Caco-2 (cell line): Measurements from ENCODE around the genes NIPSNAP2 and ZNF479.

- PRO-cap = no peak
- RRBS = no CpG with 5 or more reads among the region's 3 CpGs
Measured at GRCh38 chr7:55928159-55928530, 23.5 kb upstream of the MRPS17 start.

GRCh38 chr7:55964309-55965507 is at the start of gene NIPSNAP2:
NIPSNAP2 (plus strand) TSS chr7:55964585.
- PRO-cap = bidirectional peak, plus-strand start at chr7:55964585, minus-strand start at chr7:55964402; bidirectional peak, plus-strand start at chr7:55964966, minus-strand start at chr7:55965109
- RRBS = 2% methylated on average over 78 of the region's 119 CpGs

- PRO-cap = no peak
- RRBS = no CpG with 5 or more reads among the region's 6 CpGs
Measured at GRCh38 chr7:56058227-56058868, 5.7 kb upstream of the SUMF2 start.

DNA sequence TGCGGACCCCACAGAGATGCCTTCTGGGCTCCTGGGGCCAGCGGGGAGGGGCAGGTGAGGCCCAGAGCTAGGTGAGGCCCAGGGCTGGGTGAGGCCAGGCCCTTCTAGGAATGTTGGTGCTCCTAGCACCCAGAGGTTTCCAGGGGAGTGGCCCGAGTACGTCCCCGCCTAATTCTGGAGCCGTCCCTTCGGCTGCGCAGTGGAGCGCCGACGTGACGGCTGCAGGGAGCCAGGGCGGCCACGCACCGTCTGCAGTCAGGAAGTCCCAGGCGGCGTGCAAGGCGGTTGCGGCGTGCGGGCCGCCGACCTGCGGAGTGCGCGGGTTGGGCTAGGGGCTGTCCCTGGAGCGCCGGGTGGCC is 58.3 kb upstream of the NUPR2 start:
- PRO-cap = no peak
- RRBS = no CpG with 5 or more reads among the region's 28 CpGs

- PRO-cap = no peak
- RRBS = no CpG with 5 or more reads among the region's 6 CpGs
Measured at GRCh38 chr7:57132377-57132665, at the start of gene ZNF479. ZNF479 (minus strand) TSS chr7:57132436.

DNA sequence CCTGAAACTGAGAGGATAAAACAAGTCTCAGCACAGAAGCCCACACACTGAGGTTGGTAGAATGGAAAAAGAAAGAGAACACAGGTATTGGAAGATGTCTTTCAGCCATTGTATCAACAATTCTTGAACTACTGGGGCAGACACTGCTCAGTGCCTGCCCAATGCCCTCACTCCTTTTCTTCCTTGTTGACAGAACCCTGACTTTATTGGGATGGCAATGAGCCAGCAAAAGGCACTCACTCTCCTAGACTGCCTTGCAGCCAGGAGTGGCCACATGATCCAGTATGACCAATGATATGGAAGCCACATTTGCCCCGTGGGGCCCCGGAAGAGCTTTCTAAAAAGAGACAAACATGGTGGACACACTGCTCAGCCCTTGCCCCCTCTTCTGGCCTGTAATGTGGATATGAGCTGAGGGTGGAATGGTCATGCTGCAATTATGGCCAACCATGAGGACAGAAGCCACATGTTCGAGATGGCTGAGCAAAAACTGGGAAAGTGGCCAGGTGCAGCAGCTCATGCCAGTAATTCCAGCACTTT is 88.5 kb upstream of the ZNF716 start:
- PRO-cap = no peak
- RRBS = no CpG with 5 or more reads among the region's 3 CpGs

- PRO-cap = no peak
- RRBS = no CpG with 5 or more reads among the region's 4 CpGs
Measured at GRCh38 chr7:57375579-57376368, 74.2 kb upstream of the ZNF716 start.

GRCh38 chr7:64463572-64464093 is 99.2 kb downstream of the ZNF680 start:
- PRO-cap = no peak
- RRBS = no CpG with 5 or more reads among the region's 21 CpGs

DNA sequence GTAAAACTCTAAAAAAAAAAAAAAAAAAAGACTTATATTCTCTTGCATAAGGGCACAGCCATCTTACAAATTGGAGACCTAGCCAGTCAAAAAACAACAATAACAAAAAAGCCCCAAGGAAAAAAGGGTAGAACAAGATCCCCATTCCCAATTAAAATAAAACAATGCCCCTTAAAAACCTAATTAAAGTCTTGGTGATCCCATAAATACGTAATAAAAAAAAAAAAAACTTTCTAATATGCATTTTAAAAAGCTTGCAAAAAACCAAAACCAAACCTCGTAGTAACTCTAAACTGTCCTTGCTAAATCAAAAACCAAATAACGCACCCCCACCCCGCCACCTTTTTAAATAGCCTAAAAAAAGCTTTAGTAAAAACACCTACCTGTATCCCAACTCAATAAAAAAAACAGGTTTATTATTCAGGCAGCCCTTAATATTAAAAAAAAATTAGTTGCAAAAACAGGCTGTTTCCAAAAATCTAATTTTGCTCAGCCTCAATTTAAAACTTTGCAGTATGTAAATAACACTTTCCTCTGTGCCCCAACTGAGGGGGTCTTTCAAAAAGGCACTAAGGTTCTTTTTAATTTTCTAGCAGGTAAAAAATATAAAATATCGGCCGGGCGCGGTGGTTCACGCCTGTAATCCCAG is 52.7 kb downstream of the ZNF680 start:
- PRO-cap = no peak
- RRBS = no CpG with 5 or more reads among the region's 9 CpGs

- PRO-cap = no peak
- RRBS = no CpG with 5 or more reads among the region's 1 CpG
Measured at GRCh38 chr7:64613578-64614075, 50.8 kb upstream of the ZNF680 start.

DNA sequence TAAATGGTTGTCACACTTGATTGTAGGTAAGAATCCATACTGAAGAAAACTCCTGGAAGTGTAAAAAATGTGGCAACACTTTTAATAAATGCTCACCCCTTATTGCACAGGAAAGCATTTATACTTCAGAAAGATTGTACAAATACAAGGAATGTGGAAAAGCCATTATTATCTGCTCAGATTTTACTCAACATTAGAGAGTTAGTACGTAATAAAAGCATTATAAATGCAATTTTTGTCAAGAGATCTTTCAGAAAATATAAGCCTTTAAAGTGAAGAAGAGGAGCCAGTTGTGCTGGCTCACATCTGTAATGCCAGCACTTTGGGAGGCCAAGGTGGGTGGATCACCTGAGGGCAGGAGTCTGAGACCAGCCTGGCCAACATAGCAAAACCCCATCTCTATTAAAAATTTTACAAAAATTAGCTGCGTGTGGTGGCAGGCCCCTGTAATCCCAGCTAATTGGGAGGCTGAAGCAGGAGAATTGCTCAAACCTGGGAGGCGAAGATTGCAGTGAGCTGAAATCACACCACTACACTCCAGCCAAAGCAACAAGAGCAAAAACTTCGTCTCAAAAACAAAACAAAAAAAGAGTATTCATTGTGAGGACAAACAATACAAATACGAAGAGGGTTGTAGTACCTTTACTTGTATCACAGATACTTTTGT is 43.8 kb downstream of the ZNF107 start:
- PRO-cap = no peak
- RRBS = no CpG with 5 or more reads among the region's 5 CpGs

DNA sequence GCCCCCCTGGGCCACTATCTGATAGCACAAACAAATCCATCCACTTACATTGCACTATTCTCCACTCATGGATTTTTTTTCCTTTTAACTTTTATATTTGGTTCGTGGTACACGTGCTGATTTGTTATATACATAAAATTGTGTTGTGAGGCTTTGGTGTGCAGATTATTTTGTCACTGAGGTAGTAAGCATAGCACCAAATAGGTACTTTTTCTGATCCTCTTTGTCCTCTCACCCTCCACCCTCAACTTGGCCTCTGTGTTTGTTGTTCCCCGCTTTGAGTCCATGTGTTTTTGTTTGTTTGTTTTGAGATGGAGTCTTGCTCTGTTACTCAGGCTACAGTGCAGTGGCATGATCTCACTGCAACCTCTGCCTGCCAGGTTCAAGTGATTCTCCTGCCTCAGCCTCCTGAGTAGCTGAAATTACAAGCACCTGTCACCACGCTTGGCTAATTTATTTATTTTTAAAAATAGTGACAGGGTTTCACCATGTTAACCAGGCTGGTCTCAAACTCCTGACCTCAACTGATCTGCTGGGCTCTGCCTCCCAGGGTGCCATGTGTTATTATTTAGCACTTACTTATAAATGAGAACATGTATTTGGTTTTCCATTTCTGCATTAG is 5.2 kb downstream of the ZNF273 start:
- PRO-cap = no peak
- RRBS = no CpG with 5 or more reads among the region's 4 CpGs

- PRO-cap = no peak
- RRBS = no CpG with 5 or more reads among the region's 8 CpGs
Measured at GRCh38 chr7:65722583-65723130, 150.2 kb upstream of the VKORC1L1 start.

GRCh38 chr7:65938263-65939153 is 43.5 kb downstream of the GUSB start:
- PRO-cap = no peak
- RRBS = 97% methylated on average over 2 of the region's 9 CpGs

DNA sequence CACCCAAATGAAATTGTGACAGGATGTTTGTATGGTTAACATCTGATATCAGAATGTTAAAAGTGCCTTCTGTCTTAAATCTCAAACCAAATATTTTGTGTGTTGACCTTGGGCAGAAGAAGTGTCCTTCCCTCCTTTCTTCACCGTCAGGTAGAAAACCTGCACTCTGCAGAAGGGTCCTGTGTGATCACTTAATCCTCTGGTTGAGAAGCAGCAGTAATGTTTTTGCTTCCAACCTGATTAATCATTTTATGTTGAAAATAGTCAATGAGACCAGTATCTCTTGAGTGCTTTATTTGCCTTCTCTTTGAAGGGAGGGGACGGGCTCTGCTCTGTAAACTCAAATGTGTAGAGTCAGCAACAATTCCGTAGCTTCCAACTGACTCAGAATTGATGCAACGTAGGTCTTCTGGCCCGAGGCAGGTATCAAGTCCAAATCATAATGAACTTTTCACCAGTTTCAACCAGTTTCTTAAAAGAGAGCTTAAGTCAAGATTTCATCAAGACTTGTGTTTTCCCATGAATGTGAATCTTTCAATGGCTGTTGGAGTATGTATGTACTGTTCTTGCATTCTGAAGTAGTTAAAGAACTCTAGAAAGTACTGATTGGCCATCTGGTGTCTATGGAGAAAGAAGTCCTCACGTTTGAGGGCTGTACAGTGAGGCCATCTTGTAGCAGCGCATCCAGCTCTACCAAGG is 26.3 kb downstream of the GUSB start:
- PRO-cap = no peak
- RRBS = no CpG with 5 or more reads among the region's 7 CpGs

GRCh38 chr7:66297071-66297543 is 92.0 kb downstream of the TPST1 start:
- PRO-cap = no peak
- RRBS = no CpG with 5 or more reads among the region's 2 CpGs

- PRO-cap = no peak
- RRBS = no CpG with 5 or more reads among the region's 3 CpGs
Measured at GRCh38 chr7:66333344-66333853, 128.3 kb downstream of the TPST1 start.

DNA sequence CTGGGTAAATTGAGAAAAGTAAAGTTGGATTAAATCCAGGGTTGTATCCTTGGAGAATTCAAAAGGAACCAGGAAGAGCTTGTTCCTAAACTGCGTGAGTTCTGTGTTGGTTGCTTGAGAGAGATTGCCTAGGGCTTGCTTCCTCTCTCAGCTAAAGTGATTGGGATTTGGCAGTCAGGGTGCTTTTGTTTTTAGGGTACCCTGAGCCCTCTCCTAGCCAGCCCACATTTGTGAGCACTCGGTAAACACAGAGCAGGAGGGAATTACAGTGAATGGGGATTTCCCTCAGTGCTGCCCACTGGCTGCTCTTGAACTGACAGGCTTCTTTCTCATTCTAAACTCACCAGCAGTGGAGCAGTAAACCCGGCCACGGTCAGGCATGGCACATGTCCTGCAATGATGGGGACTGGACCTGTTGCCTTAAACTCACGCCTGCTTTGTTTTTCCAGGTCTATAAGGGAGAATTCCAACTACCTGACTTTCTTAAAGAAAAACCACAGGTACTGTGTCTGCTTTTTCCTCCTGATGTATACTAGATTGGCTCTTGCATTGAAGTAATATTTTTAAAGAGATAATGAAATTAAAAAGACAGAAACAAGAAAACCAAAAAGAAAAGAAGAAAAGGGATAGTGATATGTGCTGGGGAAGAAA is 147.0 kb downstream of the TPST1 start:
- PRO-cap = no peak
- RRBS = no CpG with 5 or more reads among the region's 5 CpGs

- PRO-cap = bidirectional peak, plus-strand start at chr7:66654567, minus-strand start at chr7:66654297; bidirectional peak, plus-strand start at chr7:66654847, minus-strand start at chr7:66654853; bidirectional peak, plus-strand start at chr7:66655340, minus-strand start at chr7:66655260
- RRBS = 5% methylated on average over 21 of the region's 117 CpGs
Measured at GRCh38 chr7:66654327-66655667, 26.1 kb downstream of the KCTD7 start.

- PRO-cap = no peak
- RRBS = no CpG with 5 or more reads among the region's 18 CpGs
Measured at GRCh38 chr7:66680786-66681374, 52.2 kb downstream of the KCTD7 start.